Pulmonary artery (tissue), 1 donor: ENCODE data around the gene ESR1.

DNA sequence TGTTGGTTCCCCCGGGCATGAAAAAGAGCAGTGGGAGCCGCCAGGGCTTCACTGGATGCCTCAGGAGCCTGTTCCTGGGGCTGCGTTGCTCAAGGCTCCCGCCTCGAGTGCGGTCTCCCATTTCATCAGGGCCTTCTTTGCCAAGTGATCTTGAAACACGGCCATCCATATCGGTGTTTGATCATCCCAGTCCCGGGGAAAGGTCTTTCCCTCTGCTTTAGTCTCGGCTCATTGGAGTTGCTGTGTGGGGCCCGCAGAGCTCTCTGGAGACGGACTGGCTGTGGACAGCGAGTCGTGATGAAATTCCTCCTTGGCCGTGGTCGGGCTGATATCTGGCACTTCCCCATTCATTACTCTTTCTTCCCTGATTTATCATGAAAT, 71.6 kb downstream of the MTHFD1L start:
- PRO-cap, result no peak

GRCh38 chr6:151351074-151352038, 40.0 kb downstream of the ZBTB2 start:
- PRO-cap, result no peak

- PRO-cap, result no peak
These were observed 1.6 kb downstream of the ZBTB2 start for GRCh38 chr6:151389892-151389998.

DNA sequence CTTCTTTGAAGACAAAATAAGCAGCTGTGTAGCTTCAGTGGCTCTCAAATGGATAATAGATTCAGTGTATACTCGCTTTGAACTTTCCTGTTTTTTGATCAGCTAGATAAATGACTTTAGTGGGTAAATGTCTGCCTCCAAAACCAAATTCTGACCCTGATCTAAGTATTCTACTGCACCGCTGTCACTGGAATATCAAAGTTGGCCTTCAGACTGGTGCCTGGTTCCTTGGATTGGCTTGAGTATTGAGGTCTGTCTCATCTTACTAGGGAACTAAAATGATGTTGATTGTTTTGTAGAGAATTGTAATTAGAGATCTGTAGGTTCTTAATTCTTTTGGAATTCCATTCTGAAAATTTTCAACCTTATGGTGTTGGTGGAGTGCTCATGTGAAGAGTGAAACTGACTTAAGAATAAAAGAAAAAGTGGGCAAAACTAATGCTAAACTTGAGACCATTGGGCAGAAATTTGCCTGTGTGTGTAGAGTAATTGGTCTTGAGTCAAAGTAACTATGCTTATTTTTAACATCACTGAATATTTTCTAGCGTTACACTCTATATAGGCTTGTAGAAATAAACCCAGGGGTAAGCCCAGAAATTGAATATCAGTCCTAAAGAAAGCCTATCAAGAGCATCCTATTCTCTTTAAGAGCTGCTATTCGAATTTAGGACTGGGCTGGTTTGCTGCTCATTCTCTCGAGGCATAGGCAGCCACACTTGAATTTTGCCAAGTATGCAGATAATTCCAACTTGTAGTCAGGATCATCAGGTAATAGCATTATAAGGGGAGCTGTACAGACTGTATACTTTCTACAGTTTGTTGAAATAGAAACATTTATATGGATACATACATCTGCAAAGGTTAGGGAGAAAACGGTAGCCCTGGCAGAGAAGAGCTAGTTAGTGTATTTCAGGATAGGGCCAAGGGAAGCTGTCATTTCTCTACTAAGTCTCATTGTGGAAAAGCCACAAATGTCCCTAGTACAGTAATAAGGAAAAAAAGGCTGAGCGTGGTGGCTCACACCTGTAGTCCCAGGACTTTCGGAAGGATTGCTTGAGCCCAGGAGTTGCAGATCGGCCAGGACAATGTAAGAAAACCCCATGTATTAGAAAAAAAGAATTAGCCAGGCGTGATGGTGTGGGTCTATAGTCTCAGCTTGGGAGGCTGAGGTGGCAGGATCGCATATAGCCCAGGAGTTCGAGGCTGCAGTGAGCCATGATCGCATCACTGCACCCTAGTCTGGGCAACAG, 1.9 kb upstream of the ZBTB2 start:
- PRO-cap, result no peak

DNA sequence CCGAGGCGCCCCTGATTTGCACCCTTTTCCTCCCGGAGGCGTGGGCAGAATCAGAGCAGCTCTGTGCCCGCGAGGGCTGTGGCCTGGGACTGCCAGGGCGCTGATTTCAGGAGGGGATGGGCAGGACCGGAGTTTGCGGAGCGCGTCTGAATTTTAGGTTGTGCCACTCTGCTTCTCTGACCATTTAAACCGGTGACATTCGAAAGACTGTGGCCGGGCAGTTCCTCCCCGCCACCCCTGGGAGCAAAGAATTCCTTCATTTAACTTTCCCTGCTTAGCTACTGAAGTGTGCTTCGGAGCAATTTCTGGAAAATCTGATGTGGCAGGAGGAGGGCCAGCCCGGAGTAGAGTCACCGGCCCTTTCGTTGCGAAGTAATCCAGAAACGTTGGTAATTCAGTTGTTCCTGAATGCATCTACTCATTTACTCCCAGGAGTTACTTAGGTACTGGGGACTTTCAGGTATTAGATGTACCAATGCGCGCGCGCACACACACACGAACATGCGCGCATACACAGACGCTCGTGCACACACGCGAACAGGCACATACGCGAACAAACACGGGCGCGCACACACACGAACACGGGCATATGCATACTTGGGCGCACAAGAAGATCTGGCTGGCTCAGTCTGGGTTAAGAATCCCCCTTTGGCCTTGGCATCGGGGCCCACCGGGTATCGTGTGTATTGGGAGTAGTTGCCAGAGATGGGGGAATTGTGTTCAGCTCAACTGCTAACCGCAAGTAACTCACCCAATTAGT, 611 bp downstream of the CCDC170 start:
- PRO-cap, result no peak

GRCh38 chr6:151666317-151666984, 141.0 kb upstream of the ESR1 start:
- PRO-cap, result no peak

- PRO-cap, result bidirectional peak, plus-strand start at chr6:151806999, minus-strand start at chr6:151806910; unidirectional peak, plus-strand start at chr6:151807657
These were observed at the start of gene ESR1 for GRCh38 chr6:151806696-151807762. ESR1 (plus strand) TSS chr6:151807682.

GRCh38 chr6:151809373-151810022, 2.0 kb downstream of the ESR1 start:
- PRO-cap, result no peak

- PRO-cap, result no peak
These were observed 3.5 kb downstream of the ESR1 start for GRCh38 chr6:151810920-151811349.

GRCh38 chr6:151813826-151814287, 6.4 kb downstream of the ESR1 start:
- PRO-cap, result no peak

DNA sequence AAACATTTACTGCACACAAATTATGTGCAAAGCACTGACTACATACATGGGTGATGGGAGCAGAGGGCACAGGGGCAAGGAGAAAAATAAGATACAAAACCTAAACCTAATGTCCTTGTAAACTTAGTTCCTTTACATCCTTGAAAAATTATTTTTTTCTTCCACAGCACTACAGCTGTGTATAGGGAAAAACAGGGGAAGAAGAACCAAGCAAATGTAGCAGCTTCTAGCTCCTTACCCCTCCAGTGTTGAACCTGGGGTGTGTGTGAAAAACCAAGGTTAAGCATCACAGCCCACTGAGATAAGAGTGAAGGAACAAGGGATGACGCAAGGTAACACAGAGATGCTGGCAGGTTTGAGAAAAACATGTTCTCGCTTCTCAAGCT, 71.2 kb downstream of the SYNE1 start:
- PRO-cap, result no peak

GRCh38 chr6:152682589-152683551, 14.8 kb upstream of the MYCT1 start:
- PRO-cap, result no peak

- PRO-cap, result no peak
These were observed 683 bp downstream of the MTRF1L start for GRCh38 chr6:153001486-153002566.

GRCh38 chr6:154139698-154140335, 100.8 kb downstream of the OPRM1 start:
- PRO-cap, result no peak

DNA sequence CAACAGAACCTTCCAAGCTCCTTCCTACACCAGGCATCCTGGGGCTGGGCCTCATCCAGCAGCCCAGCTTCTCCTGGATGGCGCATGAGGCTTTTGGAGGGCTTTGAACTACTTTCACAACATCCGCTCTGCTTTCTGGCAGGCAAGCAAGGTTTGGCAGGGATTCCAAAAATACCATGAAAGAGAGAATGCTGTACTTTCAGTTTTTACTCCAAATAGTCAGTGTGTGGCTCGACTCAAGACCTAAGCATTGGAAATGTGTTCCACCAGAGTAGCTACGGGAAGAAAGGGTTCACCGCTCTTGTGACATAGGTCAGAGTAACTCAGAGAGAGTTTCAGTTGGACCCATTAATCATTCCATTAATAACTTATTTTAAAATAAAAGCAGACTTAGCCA, 125.4 kb downstream of the OPRM1 start:
- PRO-cap, result no peak

- PRO-cap, result no peak
These were observed 109.9 kb downstream of the IPCEF1 start for GRCh38 chr6:154246411-154247356.

- PRO-cap, result no peak
These were observed 23.1 kb downstream of the CNKSR3 start for GRCh38 chr6:154487273-154487944.

GRCh38 chr6:154512127-154512765, 1.8 kb upstream of the CNKSR3 start:
- PRO-cap, result no peak

- PRO-cap, result no peak
These were observed 108.8 kb upstream of the CNKSR3 start for GRCh38 chr6:154619262-154619697.

DNA sequence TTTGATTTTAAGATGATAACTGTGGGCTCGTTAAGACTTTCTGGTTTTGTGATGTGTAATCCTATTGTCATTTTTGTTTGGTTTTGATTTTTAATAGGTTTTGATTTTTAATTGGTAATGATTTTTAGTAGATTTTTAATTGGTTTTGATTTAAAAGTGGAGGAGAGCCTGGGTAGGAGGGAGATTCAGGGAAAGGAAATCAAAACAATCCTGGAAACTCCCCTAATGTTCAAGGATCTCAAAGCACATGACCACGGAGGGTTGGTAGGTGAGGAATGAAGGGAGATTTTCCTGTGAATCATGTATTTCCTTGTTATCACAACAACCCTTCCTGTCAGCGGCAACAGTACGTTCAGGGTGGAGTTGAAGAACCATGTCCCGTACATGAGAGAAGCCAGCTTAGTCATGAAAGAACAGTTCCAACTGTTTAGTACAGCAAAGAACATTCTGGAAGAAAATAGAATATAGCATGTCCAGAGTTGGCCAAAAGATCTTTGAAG, 79.4 kb upstream of the SCAF8 start:
- PRO-cap, result unidirectional peak, minus-strand start at position 201 of the sequence